Thoracic aorta (tissue), 1 donor: ENCODE measurements around the genes TMCC2, KLHDC8A, LEMD1 and RAB29.

DNA sequence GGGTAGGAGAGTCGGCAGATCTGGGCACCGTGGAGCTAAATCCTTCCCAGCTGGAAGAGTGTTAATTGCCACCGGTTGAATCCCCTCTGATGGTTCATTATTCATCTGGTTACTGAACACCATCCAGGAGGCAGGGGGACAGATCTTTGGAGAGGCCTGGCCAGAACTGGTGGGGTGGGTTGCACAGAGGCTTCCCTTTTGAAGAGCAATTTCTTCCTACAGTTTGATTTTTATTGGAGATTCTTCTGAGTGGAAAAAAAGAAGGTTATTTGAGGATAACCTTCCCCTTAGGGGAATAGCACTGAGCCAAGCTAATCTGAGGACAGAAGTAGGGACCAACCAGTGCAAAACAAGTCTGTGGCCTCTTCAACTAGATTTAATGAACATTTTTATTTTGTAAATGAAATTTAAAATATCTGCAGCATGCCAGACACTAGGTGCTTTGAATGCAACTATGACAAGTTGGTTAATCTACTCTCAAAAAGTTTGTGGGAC lies 50.4 kb downstream of the NFASC start:
- RAMPAGE, long total RNA = no peak

GRCh38 chr1:204990534-204991097 lies 52.4 kb upstream of the CNTN2 start:
- RAMPAGE, long total RNA = no peak

GRCh38 chr1:205013640-205014412 lies 29.2 kb upstream of the CNTN2 start:
- RAMPAGE, long total RNA = no peak

- RAMPAGE, long total RNA = no peak
Observed at GRCh38 chr1:205096636-205097085, 12.4 kb upstream of the TMEM81 start.

GRCh38 chr1:205227456-205228427 lies at the start of gene TMCC2:
Gene TMCC2, plus strand, starts transcription at chr1:205227946.
- RAMPAGE, long total RNA = no peak

DNA sequence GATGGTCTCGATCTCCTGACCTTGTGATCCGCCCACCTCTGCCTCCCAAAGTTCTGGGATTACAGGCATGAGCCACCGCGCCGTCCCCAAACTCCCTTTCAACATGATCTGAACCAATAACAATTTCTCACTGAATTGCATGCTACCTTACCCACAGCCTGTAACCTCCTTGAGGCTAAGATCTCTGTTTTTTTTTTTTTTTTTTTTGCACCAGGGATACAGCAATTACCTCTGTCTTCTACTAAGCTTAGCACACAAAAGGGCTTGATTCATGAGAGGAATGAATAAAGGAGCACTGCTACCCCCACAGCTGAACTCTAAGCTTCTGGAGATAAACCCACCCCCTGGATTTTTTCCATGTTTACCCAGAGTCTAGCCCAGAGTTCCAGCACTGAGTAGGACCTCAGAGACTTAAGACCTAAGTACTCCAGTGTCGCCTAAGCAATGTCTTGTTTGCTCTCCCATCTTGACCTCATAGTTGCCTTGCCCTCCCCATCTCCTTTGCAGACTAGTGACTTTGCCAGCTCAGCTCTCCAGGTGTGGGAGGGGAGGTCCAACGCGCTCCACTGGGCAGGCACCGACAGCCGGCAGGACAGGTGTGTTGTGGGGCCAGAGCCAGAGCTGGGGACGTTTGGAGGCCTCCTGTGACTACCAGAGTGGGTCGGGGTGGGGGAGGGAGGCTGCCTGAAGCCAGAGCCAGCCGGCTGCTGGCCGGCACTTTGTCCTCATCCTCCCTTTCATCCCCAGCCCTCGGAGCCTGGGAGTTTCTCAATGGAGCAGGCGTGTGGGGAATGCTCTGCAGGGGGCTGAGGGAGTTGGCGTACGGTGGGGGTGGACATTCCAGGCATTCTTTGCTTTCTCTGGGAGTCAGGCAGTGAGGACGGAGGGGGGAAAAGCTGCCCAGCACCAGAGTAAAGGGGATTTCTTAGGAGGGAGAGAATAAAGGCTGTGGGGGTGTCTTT lies 20.5 kb downstream of the NUAK2 start:
- RAMPAGE, long total RNA = no peak

GRCh38 chr1:205343028-205343690 lies 13.6 kb downstream of the KLHDC8A start:
- RAMPAGE, long total RNA = no peak

- RAMPAGE, long total RNA = no peak
Observed at GRCh38 chr1:205354747-205355514, 1.8 kb downstream of the KLHDC8A start.

DNA sequence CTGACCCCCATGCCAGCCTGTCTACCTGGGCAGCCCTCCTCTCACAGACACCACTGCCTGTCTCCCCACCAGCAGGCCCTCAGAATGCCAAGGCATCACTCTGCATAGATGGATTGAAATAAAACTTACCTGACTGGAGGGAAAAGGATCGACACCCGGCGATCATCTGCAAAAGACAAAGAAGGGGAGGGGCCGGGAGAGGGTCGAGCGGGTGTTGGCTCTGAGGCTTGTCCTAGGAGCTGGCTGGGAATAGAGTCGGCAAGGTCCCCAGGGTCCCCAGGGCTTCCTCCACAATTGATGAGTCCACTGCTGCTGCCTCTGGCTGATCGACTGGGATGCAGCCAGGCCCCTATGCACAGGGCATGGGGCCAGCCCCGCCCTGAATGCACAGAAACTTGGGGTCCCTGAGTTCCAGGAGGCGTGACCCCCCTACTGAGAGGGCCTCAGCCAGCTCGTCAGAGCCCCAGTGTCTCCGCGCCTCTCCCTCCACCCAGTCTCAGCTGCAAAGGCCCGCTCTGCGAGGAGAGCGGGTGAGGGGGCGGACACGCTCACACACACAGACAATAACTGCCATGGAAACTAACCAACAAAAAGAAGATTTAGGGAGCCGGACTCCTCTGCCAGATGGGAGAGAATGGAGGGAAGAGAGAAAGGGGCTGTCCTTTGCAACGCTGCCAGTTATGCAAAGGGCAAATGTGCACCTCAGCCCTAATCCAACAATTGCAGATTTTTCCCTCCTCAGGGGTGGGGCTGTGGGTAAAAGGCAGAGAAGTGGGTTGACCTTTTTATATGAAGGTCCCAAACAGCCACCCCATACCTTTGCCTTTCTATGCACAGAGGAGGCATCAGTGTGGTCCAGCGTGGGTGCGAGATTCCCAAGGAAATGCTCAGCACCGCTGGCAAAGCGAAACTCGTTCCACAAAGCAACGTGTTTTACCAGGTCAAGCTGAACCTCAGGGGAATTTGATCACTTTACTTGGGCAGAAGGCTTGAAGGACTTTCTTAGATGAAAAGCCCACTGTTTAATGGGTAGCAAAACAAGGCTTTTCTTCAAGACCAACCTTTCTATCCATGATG lies at the start of gene KLHDC8A:
Gene KLHDC8A (minus strand): TSS at position 519 of the 1,077 bp plus-strand sequence.
- RAMPAGE, long total RNA = no peak

DNA sequence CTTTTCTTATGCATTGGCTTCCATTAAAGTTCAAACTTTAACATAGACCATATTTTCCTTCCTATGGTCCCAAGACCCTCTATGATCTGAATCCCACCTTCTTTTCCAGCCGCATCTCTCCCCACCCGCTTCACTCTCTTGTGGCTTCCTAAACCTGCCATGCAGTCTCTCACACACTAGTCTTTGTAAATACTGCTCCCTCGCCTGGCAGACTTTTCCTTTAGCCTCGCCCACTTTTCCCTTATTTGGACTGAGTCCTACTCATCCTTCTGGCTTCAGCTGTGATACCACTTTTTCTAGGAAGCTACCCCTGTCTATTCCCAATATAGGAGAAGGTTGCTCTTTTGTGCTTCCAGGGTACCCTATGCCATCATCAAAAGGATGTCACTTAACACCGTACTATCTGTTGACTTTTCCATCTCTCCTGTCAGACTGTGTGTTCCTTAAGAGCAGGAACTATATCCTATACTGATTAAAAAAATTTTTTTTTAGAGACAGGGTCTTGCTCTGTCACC lies 19.5 kb upstream of the KLHDC8A start:
- RAMPAGE, long total RNA = no peak

DNA sequence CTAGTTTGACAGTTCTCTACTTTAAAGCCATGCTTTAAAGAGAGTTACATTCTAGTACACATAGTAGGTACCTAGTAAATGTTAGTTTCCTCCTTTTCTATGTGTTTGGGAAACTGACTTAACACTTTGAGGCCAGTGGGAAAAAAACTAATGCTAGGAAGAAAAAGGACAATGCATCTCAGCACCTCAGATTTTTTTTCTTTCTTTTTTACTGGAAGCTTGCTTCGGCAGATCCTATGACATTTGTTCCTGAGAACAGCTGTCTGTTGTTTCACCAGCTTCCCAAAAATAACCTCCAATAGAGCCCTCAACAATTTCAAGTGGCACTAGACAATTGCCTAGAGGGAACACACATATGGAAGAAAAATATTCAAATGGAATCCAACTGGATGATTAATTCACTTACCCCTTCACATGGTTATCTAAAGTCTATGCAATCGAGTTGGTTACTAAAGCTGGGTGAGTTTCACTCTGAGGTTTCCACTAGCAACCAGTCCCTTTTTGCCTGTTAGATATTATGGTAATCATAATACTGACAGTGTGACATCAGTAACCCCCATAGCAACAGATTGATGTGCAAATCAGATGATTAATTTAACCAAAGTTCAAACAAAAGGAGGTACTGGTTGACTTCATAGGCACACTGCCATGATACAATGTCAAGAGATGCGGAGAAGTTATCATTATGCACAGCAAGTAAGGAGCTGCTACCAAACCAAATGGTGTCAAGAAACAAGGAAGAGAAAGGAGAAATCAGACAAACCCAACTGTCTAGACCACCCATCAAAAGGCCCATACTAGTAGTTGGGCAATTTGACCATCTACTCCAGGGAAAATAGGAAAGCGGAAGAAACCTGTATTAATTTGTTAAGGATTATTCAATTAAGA lies at the start of gene LEMD1:
Gene LEMD1 (minus strand): TSS at position 473 of the 888 bp plus-strand sequence.
- RAMPAGE, long total RNA = no peak

- RAMPAGE, long total RNA = no peak
Observed at GRCh38 chr1:205440514-205441610, 15.0 kb downstream of the BLACAT1 start.

- RAMPAGE, long total RNA = no peak
Observed at GRCh38 chr1:205447206-205448380, 8.3 kb downstream of the BLACAT1 start.

DNA sequence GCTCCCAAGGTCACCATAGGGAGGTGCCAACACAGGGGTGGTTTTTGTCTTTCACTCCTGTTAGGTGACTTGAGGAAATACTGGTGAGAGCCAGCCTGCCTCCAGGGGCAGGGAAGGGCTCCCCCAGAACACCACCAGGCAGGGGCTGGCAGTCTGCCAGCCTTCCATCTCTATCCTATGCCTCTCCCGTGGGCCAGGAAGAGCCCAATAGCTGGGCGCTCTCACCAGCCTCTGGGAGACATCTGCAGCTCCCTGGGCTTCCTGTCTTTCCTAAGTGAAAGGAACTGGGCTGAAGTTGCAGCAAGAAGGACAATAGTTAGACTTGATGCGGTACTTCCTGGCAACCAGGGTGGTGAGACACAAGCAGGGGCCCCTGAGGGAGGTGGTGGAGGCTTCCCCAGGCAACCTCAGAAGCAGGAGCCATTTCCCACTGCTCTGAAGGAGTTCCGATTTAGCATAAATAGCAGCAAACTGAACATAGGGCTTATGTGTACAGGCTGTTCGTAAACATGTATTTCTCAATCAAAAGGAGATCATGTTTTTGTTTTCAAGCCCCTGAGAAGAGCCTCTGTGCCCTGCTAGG lies 14.1 kb downstream of the MFSD4A start:
- RAMPAGE, long total RNA = no peak

DNA sequence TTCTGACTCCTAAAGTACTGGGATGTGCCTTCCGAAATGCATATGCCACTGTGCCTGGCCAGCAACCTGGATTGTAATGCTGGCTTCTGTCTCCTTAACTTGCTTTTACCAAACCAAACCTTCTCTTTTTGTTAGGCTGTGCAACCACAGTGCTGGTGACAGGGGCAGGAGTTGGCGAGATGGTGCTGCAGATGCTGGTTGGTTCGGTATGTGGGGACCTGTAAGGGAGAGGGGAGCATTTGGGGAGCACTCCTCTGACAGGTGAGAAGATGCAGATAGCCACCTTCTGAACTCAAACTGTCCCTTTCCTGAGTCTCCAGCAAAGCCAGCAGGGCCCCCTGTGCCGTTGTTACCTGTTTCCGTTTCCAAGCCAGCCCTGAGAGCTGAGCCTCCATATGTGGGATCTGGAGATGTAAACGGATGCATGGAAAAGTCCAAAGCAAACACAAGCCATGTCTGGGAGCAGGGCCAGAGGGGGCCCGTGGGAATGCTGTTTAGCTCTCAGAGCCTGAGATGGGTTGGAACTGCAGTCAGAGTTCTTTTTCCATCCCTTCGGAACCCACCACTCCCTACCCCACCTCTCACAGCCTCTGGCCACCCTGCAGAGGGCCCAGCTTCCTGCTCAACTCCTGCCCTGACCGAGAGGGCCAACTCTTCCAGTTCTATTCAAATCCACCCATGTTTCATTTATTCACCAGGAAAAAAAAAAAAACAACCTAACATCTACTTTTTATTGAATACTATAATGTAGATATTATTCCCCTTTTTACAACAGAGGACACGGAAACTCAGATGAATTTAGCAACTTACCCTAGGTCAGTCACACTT lies 29.0 kb downstream of the MFSD4A start:
- RAMPAGE, long total RNA = no peak

GRCh38 chr1:205619510-205619709 lies 12.4 kb downstream of the ELK4 start:
- RAMPAGE, long total RNA = no peak

- RAMPAGE, long total RNA = start-site peak on the minus strand at chr1:205775441-205775451, 28 reads
Observed at GRCh38 chr1:205774971-205775604, at the start of gene RAB29. Gene RAB29, minus strand, starts transcription at chr1:205775482.

DNA sequence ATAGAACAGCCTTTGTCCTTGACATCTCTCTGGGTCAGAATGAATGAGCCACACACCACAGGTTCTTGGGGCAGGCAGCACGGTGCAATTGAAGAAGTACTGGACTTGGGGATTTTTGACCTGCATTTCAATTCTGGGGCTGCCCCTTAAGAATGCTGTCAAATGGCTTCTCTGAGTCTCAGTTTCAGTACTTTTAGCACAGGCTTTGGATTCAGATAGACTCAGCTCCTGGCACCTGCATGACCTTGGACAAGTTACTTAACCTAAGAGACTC lies 13.5 kb upstream of the SLC41A1 start:
- RAMPAGE, long total RNA = no peak

DNA sequence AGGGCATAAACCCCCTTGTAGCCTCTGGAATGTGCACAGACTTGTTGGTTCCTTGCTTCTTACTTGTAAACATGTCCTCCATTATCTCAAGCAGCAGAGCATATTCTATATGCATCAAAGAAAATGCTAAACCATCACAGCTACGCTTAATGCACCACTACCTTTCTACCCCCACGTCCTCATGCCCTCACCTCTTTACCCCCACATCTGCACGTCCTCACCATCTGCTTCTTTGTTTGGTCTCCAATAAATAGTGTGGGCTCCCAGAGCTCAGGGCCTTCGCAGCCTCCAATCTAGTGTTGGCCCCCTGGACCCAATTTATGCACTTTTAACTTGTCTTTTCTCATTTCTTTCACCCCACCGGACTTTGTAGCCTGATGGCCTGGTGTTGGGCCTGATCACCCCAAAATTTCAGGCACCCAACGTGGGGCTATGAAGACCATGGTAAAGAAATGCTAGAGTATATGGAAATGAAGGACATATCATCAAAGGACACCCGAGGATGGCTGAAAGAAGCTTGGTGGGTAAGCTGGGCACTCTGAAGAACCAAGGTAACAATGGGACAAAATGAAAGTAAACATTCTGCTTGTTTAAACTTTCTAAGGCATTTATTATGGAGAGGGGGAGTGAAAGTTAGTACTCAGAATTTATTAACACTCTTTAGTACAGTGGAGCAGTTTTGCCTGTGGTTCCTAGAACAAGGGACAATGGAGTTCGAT lies 8.0 kb upstream of the PM20D1 start:
- RAMPAGE, long total RNA = no peak

DNA sequence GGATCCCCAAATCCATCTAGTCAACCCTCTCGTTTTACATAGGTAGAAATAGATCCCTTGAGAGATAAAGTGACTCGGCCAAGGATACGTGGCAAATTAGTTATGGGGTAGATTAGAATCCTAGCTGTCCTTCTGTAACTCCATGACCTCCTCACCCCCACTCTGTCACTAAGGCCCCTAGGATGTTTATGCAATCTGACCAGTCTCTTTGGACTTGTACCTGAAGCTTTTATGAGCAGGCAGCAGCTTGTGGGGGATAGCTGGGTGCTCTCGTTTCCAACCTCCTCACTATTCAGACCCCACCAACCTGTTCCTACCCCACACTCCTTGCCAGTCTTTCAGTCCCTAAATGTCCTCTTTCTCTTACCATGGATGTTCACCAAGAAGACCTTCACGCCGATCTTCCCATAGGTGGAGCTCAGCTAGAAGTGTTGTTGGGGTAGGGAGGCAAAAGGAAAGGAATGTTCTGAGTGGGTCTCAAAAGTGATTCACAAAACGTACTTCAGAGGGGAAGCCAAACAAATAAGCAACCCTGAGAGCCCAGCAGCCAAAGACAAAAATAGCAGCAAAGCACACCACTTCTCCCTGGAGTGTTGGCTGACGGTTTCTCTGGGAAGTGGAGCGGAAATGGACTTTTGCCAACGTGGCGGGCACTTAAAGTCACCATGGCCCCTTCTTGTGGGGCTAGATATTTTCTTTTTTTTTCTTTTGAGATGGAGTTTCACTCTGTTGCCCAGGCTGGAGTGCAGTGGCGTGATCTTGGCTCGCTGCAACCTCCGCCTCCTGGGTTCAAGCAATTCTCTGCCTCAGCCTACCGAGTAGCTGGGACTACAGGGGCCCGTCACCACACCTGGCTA lies 23.2 kb downstream of the SLC26A9 start:
- RAMPAGE, long total RNA = no peak